Placental epithelial cell (primary cell): ENCODE data around the genes OR4C3, OR4C11, OR5F1, OR8H2 and OR8H1.

- CAGE, long polyA plus RNA: no peak
These were observed 1.1 kb downstream of the KBTBD4 start for GRCh38 chr11:47577493-47578298.

- CAGE, long polyA plus RNA: no peak
These were observed 12.4 kb upstream of the C1QTNF4 start for GRCh38 chr11:47606347-47607217.

DNA sequence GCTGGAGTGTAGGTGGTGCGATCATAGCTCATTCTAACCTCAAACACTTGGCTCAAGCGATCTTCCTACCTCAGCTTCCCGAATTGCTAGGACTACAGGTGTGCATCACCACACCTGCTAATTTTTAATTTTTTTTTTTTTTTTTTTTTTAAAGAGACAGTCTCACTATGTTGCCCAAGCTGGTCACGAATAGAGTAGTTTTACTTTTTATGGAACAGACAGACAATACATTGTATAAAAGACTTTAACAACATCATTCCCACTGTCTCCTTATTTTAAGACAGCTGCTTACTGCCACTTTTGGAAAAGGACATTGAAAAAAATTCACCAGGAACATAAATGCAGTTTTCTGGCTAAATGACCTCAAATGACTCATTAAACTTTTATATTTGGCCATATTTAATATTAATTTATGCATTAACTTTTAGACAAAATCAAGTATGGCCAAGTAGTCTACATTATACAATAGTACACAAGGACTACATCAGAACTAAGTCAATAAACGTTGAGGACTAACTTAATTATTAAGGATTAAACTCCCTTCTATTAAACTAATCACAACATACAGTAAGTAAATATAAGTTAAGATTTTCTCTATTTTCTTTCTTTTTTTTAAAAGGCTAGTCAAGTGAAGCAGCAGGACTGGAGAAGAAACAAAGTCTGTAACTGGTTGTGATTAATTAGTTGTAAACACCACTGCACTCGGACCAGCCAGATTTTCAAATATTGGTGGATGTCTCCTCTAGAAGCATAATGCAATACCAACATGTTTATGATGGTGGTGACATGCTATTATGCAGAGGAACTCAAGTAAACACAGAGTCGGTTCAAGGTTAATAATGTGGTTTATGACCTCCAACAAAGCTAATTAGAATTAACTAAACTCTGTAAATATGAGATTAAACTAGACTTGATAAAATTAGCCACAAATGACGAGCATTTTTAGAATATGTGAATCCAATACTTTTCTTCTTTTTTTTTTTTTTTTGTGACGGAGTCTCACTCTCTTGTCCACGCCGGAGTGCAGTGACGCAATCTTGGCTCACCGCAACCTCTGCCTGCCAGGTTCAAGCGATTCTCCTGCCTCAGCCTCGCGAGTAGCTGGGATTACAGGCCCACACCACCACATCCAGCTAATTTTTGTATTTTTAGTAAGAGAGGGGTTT is 11.5 kb upstream of the AGBL2 start:
- CAGE, long polyA plus RNA: no peak

- CAGE, long polyA plus RNA: no peak
These were observed 2.1 kb downstream of the FNBP4 start for GRCh38 chr11:47765080-47765498.

DNA sequence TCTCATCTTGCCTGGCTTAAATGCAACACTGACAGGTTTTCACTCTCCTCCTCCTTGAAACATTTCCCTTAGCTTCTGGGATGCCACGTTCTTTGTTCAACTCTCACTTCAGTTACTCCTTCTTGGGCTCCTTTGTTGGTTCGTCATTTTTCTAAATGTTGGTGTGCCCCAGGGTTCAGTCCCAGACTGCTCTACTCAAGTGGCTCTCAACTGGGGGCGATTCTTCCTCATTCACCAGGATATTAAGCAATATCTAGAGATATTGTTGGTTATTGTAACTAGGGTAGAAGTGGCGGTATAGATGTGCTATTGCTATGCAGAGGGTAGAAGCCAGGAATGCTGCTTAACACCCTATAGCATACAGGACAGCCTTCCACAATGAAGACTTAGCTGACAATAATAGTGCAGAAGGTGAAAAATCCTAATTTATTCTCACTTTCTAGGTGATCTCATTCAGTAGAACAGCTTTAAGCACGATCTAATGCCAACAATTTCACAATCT is 4.8 kb downstream of the NUP160 start:
- CAGE, long polyA plus RNA: no peak

DNA sequence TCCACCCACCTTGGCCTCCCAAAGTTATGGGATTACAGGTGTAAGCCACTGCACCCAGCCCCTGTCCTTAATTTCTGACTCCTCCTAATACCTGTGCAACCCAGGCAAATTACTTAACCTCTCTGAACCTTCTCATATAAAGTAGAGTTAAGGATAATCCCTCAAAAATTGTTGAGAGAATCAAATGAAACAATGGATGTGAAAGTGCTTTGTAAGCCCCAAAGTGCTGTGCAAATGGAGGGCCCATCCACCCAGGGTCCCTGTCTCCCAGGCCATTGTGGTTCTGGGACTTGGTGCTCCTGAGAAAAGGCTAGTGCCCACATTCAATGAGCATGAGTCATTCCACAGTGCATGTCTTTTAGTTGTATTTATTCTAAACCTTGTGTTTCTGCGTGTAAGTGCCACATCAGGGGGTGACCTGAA is 61.4 kb upstream of the PTPRJ start:
- CAGE, long polyA plus RNA: no peak

GRCh38 chr11:47935699-47936145 is 44.6 kb upstream of the PTPRJ start:
- CAGE, long polyA plus RNA: no peak

DNA sequence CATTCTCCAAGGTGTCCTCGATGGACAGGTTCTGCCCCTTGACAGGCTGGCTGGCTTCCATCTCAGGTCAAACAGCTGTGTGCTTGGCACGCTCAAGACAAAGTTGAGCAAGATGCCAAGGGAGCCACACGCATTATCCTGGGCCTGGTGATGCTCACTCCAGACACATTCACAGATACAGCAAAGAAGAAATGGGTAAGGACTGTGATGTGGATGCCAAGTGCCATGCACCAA is 33.1 kb upstream of the PTPRJ start:
- CAGE, long polyA plus RNA: no peak

DNA sequence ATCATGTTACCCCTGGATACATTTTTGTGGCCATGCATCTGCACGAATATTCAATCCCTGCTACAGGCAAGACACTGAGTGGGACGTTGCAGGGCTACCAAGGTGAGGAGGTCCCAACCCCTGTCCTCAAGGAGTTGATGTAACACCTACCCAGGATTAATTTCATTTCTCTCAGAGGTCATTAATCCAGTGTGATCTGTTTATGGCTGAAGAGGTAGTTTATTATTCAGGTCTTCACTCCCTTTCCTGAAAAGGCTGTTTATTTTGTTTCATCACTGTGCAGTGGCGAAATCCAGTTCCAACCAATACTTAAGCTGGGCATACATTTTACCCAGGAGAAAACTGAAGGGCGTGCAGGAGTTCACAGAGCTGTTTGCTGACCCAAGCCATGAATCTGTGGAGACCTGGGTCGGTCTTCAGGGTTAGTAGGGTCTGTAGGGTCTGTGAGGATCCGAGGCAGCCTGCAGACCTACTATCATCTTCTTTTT is 2.7 kb upstream of the PTPRJ start:
- CAGE, long polyA plus RNA: no peak

DNA sequence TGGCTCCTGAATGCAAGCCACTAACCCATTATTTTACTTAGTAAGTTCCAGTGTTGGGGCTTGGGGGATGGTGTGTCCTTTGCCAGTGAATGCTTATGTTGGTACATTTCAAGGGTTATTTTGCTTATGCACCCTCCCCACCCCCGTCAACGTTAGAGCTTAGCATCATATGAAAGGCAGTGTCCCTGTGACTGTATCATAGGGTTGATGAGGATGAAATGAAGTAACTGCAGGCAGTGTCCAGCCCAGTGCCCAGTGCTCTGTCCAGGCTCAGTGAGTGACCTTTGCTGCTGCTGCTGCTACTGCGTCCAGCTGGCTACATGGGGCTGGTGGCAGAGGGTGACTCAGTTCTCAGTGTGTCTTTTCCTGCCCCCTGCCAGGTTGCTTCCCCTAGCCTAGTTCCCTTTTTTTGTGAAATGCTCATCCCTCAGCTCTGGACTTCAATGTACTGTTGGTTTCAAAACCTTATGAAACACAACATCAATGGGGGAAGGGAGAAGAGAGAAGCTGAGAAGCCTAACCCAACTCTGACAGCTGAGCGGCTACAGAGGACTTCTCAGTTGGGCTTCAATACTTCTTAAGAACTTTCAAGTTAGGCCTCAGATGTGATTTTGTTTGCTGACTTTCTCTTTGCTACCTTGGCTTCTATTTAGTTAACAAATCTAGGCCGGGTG is 51.6 kb downstream of the PTPRJ start:
- CAGE, long polyA plus RNA: no peak

- CAGE, long polyA plus RNA: no peak
These were observed 97.7 kb downstream of the PTPRJ start for GRCh38 chr11:48077807-48078614.

DNA sequence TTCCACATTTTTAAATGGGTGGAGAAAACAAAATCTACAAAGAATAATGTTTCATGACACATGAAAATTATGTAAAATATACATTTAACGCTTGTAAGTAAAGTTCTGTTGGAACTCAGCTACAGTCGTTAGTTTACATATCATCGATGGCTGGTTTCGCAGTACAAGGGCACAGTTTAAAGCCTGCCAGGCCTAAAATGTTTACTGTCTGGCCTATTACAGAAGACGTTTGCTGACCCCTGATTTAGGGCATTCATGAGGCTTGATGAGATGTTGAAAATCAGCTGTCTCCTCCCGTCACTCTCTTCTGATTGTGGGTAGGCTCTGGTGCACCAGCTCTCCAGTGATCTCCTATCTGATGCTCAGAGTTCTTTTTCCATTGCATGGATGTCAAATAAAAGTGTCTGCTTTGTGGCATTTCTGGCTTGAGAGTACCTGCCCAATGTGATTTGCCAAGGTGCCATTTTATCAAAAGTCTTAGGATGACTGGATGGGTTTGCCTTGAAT is 117.3 kb upstream of the OR4B1 start:
- CAGE, long polyA plus RNA: no peak

GRCh38 chr11:48109354-48110079 is 107.1 kb upstream of the OR4B1 start:
- CAGE, long polyA plus RNA: no peak

- CAGE, long polyA plus RNA: no peak
These were observed at the start of gene OR4C3 for GRCh38 chr11:48324477-48325111. TSS of gene OR4C3 (plus strand) at chr11:48324920.

GRCh38 chr11:50037224-50037490 is 54.8 kb upstream of the OR4C12 start:
- CAGE, long polyA plus RNA: no peak

GRCh38 chr11:55607489-55608013 is at the start of gene OR4C11:
TSS of gene OR4C11 (minus strand) at chr11:55607645.
- CAGE, long polyA plus RNA: no peak

GRCh38 chr11:55994529-55994876 is at the start of gene OR5F1:
TSS of gene OR5F1 (minus strand) at chr11:55994625.
- CAGE, long polyA plus RNA: no peak

GRCh38 chr11:56103269-56103846 is at the start of gene OR8H2:
TSS of gene OR8H2 (plus strand) at chr11:56103687.
- CAGE, long polyA plus RNA: no peak

DNA sequence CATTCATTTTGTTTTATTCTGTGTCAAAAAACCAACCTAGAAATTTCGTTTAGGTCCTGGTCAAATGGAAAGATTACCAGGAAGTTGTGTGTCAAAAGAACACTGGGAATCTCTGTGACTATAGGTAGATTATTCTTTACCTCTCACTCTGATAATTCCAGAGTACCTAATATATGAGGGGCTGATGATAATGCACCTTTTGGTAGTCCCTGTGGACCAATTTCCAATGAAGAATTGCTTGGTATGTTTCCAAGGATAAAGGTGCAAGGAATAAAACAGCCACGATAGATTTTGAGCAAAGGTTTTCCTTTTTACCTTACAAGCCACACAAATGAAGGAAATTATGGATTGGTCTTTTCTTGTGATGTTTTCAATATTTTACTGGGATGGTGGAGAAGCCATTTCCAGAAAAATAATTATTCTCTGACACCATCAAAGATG is at the start of gene OR8H1:
Gene OR8H1, minus strand, starts transcription at position 134 of the 441 bp plus-strand sequence.
- CAGE, long polyA plus RNA: no peak

GRCh38 chr11:56909881-56910634 is 78.7 kb upstream of the OR5AK2 start:
- CAGE, long polyA plus RNA: no peak